Rectum (tissue), 1 donor: ENCODE measurements around a stretch of chr19.

GRCh38 chr19:58573869-58574291 is 745 bp upstream of the MZF1 start:
- PRO-cap: no peak